Cerebral cortex (tissue), 2 donors: ENCODE data around the genes COL27A1, TEX53, TNFSF15 and ASTN2.

GRCh38 chr9:114155277-114155854 lies at the start of gene COL27A1:
TSS of gene COL27A1 (plus strand) at chr9:114155537.
- PRO-cap, 2 experiments, result peak in 1 of 2 experiments; most common plus-strand start chr9:114155447 (in 1)

DNA sequence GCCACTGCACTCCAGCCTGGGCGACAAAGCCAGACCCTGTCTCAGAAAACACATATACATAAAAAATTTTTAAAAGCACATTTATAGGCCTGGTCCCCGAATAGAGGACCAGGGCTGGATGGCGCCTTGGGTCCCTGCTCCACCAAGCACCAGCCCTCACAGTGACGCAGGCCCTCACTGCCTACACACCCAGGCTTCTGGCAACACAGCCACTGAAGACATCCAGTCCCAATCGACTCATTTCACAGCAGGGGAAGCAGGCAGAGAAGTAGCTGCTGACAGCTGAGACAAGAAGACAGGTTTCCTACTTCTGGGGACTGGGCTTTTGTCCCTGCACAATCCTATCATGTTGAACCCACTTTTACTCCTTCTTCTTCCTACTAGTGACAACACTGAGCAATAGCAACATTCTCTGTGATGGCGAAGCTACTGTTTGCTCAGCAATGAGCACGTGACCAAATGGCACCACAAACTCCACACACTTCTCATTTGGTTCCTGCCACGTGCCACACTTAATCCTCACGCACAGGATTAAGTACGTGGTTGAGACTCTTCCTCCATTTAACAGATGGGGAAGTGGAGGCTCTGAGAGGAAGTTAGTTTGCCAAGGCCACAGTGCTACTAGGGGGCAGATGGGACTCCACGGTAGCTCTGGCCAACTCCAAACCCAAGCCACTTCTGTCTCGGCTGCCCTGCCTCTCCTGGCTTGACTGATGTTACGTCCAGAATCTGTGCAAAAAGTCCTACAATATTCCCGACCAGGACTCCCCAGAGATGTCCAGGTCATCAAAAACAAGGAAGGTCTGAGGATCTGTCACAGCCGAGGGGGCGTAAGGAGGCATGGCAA lies 10.6 kb downstream of the ORM2 start:
- PRO-cap, 2 experiments, result no peak in any of the 2 experiments

- PRO-cap, 2 experiments, result no peak in any of the 2 experiments
These were observed 28.3 kb downstream of the ORM2 start for GRCh38 chr9:114357828-114358415.

GRCh38 chr9:114382629-114383364 lies 5.0 kb downstream of the AKNA start:
- PRO-cap, 2 experiments, result no peak in any of the 2 experiments

GRCh38 chr9:114385299-114385738 lies 2.5 kb downstream of the AKNA start:
- PRO-cap, 2 experiments, result peak in 1 of 2 experiments; most common plus-strand start chr9:114385608 (in 1); most common minus-strand start chr9:114385474 (in 1)

GRCh38 chr9:114606851-114607199 lies 4.3 kb upstream of the TMEM268 start:
- PRO-cap, 2 experiments, result no peak in any of the 2 experiments

DNA sequence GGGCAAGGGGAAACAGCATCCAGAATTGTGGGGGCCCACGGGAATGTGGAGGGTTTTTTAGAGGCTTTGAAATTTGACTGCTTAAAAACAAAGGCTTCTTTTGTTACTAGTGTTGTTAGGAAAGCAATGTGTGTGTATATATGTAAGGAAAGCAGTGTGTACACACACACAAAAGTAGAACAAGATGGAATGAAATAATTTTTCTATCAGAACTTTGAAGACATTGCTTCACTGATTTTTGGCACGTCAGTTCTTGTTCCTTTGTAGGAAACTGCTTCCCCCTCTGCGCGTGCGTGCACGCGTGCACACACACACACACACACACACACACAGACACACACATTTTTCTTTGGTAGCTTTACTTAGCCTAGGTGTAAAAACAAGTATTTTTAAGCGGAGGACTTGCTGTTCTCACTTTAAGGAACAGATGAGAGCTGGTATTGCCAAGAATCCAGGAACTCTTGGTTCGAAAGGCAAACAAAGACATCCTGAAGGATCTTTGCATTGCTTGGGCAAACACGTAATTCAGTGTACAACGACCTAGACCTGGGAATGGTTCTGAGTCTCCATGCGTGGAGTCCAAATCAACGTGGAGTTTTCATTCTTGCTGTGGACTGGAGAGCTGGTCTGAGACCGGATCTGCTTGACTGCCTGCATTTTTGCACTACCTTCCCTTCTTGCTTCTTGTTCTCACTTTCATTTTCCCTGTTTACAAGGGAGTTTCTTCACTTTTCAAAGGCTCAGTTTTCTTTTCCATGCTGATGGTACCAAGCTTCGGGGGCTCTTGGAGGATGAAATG lies 8.1 kb downstream of the TMEM268 start:
- PRO-cap, 2 experiments, result no peak in any of the 2 experiments

GRCh38 chr9:114622149-114622348 lies 11.0 kb downstream of the TMEM268 start:
- PRO-cap, 2 experiments, result peak in 1 of 2 experiments; most common plus-strand start chr9:114622230 (in 1)

DNA sequence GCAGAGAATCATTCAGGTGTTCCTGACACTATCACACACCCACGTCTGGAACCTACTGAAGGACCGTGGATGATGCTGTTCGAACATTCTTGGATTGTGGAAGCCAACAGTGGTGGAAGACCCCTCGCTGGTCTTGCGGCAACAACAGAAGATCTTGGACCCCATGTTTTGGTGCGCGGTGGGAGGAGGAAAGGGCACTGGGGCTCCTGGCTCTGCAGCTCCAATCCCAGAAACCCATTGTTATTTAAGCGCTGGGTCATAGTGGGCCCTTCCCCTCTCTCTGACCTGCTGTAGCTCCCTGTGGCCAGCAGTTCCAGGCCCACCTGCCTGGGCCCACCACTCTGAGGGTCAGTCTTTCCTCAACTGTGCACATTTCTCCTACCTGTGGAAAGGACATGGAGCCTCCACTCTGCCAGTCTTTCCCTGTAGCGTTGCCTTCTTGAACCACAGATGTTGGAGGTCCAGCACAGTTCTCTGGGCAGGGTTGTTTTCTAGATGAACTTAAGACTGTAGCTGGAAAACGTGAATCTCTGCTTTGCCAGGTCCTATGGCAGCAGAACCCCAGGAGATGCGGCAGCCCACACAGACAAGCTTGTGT lies at the start of gene TEX53:
TSS of gene TEX53 (minus strand) at position 196 of the 598 bp plus-strand sequence.
- PRO-cap, 2 experiments, result no peak in any of the 2 experiments

- PRO-cap, 2 experiments, result no peak in any of the 2 experiments
These were observed 39.5 kb upstream of the TEX48 start for GRCh38 chr9:114721325-114722043.

DNA sequence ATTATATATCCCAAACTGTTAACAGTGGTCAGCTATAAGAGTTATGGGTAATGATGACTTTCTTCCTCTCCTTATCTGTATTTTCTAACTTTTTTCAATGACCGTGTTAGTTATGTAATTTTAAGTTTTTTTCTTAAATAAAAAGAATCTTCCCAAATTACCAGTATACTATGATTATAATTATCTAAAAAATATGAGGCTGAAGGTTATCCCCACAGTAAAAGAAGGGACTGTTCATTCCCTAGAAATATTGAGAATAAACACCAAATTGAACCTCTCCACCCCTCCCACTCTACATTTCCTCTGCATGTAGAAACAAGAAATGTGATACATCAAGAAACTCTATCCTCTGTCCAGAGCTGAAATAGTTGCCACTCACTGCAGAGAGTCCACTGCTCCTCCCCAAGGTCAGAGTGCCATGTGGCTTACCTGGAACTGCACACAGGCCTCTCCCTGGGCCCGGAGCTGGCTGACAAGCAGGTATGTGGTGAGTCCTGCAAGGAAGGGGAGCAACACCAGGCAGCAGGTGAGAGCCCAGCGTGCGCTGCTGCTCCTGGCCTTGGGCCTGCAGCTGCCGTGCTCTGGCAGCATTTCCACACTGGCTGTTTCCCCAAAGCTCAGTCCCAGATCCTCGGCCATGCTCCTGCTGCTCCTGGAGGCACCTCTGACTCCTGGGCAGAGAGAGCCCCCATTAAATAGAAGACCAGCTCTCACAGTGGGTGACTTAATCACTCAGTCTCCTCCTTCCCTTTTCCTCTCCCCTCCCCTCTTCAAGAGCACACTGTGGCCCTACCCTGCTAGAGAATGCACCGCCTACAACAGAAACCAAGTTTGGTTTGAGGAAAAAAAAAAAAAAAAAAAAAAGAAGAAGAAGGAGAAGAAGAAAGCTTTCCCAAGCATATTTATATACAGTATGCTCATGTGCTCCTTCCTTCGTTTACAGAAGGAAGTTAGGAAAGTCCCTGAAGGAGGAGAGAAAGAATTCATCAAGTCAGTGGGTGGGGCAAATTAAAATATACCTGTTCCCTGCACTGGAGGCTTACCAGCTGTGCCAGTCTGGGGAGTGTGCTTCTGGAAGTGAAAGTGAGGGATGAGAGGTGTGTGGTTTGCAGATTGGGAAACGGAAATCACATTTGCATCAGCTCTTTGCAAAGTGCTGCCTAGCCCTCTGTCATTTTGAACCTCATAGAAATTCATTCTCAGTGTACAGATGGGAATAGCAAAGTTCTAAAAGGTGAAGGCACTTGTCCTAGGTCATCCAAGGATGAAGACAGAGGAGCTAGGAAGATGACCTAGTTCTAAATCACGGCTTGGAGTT lies at the start of gene TNFSF15:
TSS of gene TNFSF15 (minus strand) at position 666 of the 1,318 bp plus-strand sequence.
- PRO-cap, 2 experiments, result no peak in any of the 2 experiments

DNA sequence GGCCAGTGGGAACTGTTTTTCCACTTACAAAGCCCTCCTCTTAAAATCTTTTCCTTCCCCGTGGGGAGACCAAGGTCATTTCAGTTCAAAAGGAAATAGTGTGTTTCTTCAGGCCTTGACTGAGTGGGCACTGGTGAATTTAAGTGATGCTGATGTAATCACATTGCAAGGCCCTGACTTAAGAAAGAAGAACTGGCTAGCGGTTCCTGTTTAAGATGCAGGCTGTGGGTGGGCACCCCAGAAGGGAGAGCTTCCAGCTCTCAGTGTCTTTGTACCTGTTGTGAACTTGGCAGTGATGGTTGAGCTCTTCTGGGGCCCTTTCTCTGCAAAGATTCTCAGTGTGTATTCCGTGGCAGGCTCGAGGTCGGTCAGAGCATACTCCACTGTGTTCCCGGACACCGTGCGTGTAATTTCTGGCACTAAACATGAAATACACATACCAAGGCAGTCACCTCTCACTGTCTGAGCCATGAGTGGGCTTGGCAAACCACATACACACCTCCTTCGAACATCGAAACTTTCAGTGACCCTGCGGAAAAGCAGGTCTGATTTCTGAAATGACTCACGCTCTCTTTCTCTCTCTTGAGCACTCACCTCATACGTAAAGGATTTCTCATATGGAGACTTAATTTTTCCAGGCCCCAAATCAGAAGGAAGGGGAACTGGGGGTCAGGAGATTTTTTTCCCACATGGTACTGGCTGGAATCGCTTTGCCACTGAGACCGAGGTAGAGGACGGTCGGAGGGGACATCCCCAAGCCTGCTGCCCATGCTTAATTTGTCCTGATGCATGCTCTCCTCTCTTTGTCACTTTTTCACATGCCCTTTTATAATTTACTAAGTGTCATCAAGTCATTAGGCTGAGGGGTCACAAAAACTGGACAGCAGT lies 81.9 kb downstream of the TNC start:
- PRO-cap, 2 experiments, result no peak in any of the 2 experiments

DNA sequence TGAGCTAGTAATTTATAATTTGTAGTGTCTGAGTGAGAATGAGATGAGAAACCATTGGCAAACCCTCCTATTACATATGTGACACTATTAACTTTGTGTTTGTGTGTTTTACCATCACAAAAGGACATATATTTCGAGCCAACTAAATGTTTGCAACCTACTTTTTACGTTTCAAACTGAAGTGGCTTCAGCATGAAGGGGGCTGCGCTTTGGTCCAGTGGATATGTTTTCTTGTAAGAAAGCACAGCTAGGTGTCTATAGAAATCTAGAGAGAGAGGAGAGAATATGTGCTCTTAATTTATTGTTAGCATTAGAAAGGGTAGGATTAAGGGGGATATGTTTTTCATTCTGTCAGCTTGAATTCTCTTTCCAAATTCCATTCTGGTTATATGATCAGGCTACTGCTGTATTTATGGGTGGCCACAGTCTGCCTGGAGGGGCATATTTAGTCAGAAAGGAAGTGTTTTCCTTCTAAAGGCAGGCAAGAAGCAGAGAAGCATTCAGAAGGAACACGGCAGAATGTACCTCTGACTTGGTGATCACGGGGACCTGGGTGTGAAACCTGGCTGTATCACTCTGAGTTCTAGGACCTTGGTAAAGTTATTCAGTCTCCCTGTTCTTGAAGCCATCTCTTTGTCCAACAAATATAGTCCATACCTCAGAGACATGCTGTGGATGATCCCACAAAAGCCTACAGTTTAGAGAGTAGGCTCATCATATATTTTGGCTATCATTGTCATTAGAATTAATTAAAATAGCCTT lies 2.9 kb downstream of the TNC start:
- PRO-cap, 2 experiments, result no peak in any of the 2 experiments

- PRO-cap, 2 experiments, result no peak in any of the 2 experiments
These were observed 277.4 kb upstream of the TNC start for GRCh38 chr9:115395231-115395938.

DNA sequence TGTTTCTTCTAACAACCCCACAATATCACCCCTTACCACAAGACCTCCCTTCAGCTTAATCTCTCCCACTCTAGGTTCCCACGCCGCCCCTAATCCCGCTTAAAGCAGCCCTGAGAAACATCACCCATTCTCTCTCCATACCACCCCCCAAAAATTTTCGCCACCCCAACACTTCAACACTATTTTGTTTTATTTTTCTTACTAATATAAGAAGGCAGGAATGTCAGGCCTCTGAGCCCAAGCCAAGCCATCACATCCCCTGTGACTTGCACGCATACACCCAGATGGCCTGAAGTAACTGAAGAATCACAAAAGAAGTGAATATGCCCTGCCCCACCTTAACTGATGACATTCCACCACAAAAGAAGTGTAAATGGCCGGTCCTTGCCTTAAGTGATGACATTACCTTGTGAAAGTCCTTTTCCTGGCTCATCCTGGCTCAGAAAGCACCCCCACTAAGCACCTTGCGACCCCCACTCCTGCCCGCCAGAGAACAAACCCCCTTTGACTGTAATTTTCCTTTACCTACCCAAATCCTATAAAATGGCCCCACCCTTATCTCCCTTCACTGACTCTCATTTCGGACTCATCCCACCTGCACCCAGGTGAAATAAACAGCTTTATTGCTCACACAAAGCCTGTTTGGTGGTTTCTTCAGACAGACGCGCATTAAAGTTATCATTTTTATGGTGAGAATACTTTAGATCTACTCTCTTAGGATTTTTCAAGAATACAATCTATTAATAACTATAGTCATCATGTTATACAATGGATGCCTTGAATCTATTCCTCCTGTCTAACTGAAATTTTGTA lies 360.5 kb upstream of the TNC start:
- PRO-cap, 2 experiments, result no peak in any of the 2 experiments

GRCh38 chr9:115760695-115761176 lies 392.9 kb upstream of the PAPPA start:
- PRO-cap, 2 experiments, result no peak in any of the 2 experiments

GRCh38 chr9:116355245-116355835 lies 201.7 kb downstream of the PAPPA start:
- PRO-cap, 2 experiments, result no peak in any of the 2 experiments

DNA sequence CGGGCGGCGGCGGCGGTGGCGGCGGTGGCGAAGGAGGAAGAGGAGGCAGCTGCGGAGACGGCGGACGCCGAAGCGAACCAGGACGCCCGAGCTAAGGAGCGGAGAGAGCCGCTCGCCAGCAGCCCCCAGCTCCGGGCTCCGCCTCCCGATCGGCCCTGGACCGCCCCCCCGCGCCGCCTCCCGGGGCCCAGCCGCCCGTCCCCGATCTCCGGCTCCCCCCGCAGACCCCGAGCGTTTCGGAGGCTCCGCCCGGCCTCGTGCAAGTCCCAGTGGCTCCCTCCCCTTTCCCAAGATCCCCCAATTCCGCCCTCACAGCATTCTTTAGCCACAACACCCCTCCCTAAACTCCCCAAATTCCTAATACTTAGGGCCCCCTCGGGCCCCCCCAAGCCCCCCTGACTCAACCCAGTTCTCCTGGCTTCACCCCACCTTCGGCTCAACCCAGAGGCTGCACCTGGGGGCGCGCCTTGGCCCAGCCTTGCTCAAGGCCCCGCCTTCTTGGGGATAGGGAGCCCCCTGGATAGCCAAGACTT lies at the start of gene ASTN2:
TSS of gene ASTN2 (minus strand) at position 97 of the 533 bp plus-strand sequence.
- PRO-cap, 2 experiments, result peak in 1 of 2 experiments; most common plus-strand start position 300 of the sequence (in 1); most common minus-strand start position 93 of the sequence (in 1)

DNA sequence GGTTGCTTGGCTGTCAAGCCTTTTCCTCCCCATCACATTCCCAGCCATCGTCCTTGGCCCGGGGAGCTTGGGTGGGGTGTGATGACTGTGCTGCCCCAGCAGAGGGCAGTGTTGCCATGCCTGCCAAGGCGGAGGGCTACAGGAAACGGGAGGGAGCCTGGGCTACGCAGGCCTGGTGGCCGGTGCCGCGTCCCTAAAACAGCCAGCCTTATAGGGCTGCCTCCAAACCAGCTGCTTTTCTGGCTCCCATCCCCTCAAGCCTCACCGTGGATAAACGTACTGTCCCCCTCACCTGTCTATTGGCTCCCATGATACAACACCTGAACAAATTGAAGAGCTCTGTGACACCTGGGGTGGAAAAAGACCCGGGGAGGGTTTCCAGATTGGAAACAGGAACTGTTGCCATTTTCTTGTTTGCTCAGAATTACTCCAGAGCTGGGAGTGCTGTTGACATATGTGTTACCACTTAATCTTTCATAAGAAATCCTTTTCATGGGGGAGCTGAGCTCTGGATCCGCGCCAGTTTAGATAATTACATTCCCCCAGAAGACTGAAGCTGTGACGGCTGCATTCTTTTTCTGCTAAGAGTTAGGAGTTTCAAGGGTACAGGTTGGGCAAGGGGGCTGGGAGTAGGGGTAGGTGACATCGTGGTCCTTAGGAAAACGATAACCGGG lies 72.9 kb upstream of the ASTN2 start:
- PRO-cap, 2 experiments, result peak in 1 of 2 experiments; most common plus-strand start position 169 of the sequence (in 1)

GRCh38 chr9:117783657-117784425 lies 79.6 kb downstream of the TLR4 start:
- PRO-cap, 2 experiments, result no peak in any of the 2 experiments